ENCODE measurements around the genes CXCL17 and PSG7.

- RRBS, result no CpG with 5 or more reads among the region's 10 CpGs
Observed at GRCh38 chr19:42113614-42114409, 18.4 kb downstream of the POU2F2 start.

DNA sequence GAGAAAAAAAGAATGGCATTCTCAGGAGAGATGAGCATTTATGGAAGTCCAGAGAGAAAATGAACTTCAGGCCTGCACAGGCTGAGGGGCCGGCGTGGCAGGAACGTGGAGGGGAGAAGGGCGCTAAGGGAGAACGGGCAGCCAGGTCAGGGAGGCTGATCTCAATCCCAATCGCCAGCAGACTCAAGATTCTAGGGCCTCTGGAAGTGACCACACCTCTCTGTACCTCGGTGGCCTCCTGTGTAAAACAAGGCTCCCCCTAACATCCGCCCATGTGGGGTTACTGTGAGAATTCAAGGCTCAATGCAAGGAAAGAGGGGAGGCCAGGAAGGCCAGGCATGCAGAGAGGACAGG lies 14.1 kb downstream of the DEDD2 start:
- RRBS, result no CpG with 5 or more reads among the region's 8 CpGs

DNA sequence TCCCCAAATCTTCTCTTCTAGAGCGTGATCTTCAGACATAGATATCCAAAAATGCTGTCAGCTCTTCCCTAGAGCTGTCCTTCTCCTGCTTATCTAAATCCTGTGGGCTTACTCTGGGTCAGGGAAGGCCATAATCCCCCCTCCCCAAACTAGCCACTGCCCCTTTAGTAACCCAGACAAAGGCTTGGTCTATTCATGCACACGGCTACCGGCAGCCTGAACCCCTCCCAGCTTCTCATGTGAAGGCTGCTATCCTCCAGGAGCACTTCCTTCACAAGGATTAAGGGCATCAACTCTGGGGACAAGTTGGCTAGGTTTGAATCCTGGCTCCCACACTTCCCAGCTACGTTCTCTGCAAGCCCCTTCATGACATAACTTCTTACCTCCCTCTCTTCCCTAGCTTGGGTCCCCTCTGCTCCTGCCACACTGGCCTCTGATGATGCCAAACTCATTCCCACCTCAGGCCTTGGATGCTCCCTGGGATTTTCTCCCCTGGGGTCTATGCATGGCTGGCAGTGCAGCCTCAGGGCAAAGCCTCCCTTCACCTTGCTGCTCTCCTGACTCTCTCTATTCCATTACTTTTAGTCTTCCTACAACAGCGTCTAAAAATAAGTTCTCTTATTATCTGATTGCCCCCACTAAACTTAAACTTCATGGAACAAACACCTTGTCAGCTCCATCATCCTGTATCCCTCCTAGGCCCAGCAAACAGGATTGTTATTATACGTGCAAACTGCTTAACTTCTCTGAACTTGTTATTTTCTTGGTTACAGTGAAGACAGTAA lies 1.7 kb downstream of the DEDD2 start:
- RRBS, result no CpG with 5 or more reads among the region's 6 CpGs

GRCh38 chr19:42231687-42232401 lies 10.6 kb downstream of the GSK3A start:
- RRBS, result no CpG with 5 or more reads among the region's 14 CpGs

GRCh38 chr19:42246720-42247431 lies 4.5 kb upstream of the GSK3A start:
- RRBS, result no CpG with 5 or more reads among the region's 6 CpGs

- RRBS, result no CpG with 5 or more reads among the region's 8 CpGs
Observed at GRCh38 chr19:42252137-42252588, 2.8 kb downstream of the ERF start.

DNA sequence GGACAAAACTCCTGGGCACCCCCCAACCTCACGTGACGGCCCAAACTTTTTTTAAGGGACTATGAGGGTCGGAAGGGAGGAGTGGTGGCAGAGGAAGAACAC lies 2.0 kb downstream of the ERF start:
- RRBS, result no CpG with 5 or more reads among the region's 3 CpGs

- RRBS, result 2% methylated on average over 28 of the region's 83 CpGs
Observed at GRCh38 chr19:42253207-42254239, 1.4 kb downstream of the ERF start.

DNA sequence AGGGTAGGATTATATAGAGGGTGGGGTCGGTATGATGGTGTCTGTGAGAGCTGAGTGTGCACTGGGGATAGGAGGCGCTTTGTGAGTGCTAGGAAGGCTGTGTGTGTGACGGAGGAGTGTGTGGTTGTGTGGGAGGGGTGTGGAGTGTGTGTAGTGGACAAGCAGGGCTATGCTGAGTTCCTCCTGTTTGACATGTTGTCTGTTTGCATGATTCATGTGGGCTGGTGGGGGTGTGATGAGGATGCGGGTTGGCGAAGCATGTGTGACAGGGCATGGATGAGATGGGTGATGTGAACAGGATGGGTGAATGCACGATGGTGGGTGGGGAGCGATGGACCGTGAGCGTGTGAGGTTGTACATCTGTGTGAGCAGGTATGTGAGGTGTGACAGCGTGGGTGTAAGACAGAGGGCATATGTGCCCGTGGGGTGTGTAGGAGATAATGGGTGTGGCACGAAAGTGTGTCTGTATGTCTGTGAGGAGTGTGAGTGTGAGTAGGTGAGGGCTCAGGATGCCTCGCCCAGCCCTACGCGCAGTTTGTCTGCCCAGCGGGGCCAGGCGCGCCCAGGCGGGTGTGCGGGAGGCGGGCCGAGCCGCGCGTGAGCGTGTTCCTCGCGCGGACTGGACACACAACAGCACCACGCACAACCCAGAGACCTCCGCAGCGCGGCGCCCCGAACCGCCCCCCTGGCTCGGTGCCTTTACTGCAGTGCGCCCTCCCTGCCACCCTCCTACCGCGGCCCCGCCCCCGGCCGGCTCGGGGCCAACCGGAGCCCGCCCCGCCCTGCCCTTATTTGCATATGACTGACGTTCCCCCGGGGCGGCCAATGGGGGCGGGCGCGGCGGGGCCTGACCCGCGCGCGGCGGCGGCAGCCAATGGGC lies 14.3 kb downstream of the CIC start:
- RRBS, result 2% methylated on average over 11 of the region's 60 CpGs

- RRBS, result no CpG with 5 or more reads among the region's 4 CpGs
Observed at GRCh38 chr19:42365197-42365548, 24.9 kb downstream of the CNFN start.

GRCh38 chr19:42401851-42402289 lies 11.8 kb upstream of the CNFN start:
- RRBS, result 6% methylated on average over 4 of the region's 44 CpGs

GRCh38 chr19:42423852-42424504 lies 3.2 kb downstream of the LIPE start:
- RRBS, result no CpG with 5 or more reads among the region's 40 CpGs

GRCh38 chr19:42424814-42425151 lies 2.4 kb downstream of the LIPE start:
- RRBS, result no CpG with 5 or more reads among the region's 12 CpGs

- RRBS, result no CpG with 5 or more reads among the region's 12 CpGs
Observed at GRCh38 chr19:42442670-42443485, at the start of gene CXCL17. Gene CXCL17, minus strand, starts transcription at chr19:42442946.

GRCh38 chr19:42474689-42475376 lies 32.1 kb upstream of the CXCL17 start:
- RRBS, result no CpG with 5 or more reads among the region's 9 CpGs

GRCh38 chr19:42936993-42937508 lies at the start of gene PSG7:
Gene PSG7, minus strand, starts transcription at chr19:42937207.
- RRBS, result no CpG with 5 or more reads among the region's 4 CpGs

GRCh38 chr19:43496807-43497448 lies 7.6 kb downstream of the PHLDB3 start:
- RRBS, result no CpG with 5 or more reads among the region's 9 CpGs

GRCh38 chr19:43555217-43555667 lies 20.1 kb downstream of the XRCC1 start:
- RRBS, result no CpG with 5 or more reads among the region's 7 CpGs

- RRBS, result no CpG with 5 or more reads among the region's 3 CpGs
Observed at GRCh38 chr19:43600332-43600618, 3.9 kb downstream of the ZNF576 start.

DNA sequence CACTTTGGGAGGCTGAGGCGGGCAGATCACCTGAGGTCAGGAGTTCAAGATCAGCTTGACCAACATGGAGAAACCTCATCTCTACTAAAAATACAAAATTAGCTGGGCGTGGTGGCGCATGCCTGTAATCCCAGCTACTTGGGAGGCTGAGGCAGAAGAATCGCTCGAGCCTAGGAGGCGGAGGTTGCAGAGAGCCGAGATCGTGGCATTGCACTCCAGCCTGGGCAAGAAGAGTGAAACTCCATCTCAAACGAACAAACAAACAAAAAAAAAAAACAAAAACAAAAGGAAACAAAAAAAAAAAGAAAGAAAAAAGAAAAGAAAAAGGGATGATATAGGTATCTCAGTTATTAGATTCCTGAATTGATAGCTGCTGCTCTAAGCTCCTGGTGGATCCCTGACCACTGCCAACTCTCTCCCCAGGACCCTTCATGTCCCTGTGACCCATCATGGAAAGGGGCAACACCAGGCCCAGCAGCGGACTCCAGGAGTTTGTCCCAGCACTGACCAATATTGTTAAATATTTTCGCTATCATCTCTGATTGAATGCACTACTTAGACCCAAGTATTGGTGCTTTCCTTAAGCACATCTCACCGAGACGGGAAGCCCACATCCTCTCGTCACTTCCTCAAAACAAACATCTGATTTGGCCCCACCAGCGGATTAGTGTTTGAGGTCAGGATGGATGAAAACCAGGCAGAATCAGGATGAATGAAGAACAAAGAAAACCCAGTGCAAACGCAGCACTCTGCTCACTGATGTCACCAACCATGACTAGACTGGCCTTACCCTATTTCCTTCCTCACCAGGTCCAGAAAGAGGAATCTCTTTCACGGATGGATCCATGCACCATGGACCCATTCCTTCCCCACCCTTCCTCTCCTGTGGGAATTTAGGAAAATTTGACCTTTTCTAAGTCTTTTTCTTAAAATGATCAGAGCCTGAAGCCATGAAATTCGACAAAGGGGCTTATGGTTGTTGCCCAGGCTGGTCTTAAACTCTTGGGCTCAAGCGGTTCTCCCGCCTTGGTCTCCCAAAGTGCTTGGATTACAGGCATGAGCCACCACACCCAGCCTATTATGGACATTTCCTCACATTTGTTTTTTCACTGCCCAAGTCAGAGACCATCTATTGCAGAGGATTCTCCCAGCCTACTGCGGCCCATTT lies 6.1 kb downstream of the PLAUR start:
- RRBS, result no CpG with 5 or more reads among the region's 21 CpGs